Left cardiac atrium (tissue), 1 donor: ENCODE measurements around the genes ARRDC2 and PGPEP1.

DNA sequence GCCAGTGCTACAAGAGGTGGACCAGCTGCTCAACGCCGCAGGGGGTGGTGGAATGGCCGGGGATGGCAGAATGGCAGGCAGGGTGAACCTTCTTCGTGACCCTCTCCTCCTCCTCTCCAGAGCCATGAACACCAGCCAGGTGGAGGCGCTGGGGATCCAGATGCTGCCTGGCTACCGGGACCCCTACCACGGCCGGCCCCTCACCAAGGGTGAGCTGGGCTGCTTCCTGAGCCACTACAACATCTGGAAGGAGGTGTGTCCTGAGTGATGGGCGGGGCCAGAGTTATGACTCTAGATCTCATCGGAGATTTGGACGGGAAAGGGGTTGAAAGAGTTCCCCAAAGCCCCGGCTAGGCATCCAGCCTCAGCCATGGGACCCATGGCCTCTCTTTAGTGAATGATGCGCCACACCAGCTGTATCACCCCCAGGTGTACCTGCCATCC, 22.4 kb downstream of the COLGALT1 start:
- PRO-cap = no peak

GRCh38 chr19:17719647-17720454, 571 bp downstream of the MAP1S start:
- PRO-cap = no peak

- PRO-cap = no peak
Observed at GRCh38 chr19:17784239-17785067, 10.5 kb upstream of the B3GNT3 start.

- PRO-cap = no peak
Observed at GRCh38 chr19:17796287-17797117, 1.6 kb downstream of the B3GNT3 start.

DNA sequence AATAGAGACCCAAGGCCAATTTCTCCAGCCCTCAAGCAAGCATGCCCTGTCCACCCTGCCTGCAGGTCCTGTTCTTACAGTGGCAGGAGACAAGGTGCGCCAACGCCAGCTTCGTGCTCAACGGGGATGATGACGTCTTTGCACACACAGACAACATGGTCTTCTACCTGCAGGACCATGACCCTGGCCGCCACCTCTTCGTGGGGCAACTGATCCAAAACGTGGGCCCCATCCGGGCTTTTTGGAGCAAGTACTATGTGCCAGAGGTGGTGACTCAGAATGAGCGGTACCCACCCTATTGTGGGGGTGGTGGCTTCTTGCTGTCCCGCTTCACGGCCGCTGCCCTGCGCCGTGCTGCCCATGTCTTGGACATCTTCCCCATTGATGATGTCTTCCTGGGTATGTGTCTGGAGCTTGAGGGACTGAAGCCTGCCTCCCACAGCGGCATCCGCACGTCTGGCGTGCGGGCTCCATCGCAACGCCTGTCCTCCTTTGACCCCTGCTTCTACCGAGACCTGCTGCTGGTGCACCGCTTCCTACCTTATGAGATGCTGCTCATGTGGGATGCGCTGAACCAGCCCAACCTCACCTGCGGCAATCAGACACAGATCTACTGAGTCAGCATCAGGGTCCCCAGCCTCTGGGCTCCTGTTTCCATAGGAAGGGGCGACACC, 9.7 kb downstream of the INSL3 start:
- PRO-cap = no peak

DNA sequence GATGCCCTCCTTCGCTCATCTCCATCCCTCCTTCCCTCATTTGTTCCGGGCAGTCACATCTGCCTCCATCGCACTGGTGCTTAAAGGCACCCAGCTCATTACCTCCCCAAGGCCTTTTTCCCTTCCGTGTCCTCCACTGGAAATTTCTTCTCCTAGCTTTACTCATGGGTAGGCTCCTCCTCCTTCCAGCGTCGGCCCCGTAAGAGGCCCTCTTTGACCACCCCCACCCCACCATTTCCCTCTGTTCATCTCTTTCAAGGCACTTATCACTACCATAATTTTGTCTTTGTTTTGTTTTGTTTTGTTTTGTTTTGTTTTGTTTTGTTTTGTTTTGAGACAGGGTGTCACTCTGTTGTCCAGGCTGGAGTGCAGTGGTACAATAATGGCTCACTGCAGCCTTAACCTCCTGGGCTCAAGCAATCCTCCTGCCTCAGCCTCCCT, 6.6 kb upstream of the INSL3 start:
- PRO-cap = no peak

DNA sequence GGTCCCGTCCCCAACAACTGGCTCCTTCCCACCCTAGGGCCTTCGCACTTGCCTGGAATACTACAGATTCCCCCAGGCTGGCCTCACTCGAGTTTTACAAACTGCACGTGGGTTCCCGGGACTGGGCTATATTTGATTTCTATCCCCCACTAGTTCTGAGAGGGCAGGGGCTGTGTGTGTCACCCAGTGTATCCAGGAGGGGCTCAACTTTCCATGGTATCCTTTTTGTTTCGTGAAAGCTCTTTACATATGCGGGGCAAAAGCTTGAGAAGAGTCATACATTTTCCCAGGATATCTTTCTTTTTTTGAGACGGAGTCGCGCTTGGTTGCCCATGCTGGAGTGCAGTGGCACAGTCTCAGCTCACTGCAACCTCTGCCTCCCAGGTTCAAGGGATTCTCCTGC, 4.8 kb downstream of the RPL18A start:
- PRO-cap = no peak

DNA sequence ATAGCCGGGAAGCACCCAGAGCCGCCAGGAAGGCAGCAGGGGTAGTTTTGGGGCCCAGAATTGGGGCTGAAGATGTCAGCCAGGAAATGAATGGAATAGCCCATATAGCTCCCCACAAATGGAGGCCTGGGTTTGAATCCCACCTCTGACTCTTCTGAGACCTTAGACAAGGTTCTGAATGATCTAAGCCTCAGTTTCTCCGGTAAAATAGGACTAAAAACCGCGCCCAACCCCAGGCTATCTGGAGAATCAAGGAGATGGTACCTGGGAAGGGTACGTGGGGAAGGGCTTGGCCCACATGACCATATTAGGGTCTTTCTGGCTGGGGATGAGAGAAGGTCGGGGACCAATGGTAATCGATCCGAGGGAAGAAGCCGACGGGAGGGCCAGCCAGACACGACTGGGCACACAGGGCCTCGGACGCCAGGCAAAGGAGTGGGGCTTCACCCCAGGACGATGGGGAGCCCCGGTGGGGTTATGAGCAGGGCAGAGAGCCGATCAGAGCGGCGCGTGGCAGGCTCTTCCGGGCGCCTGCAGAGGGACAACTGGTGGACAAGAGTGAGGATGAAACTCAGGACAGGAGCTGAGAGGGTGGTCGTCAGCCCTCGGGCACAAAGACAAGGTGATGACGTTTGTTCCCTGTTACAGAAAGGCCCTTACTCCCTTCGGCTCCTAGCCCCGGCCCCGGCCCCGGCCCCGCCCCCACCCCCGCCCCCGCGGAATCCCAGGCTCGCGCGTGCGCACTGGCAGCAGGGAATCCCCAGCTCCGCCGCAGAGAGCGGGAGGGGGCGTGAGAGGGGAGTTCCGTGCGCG, 14.5 kb downstream of the CCDC124 start:
- PRO-cap = bidirectional peak, plus-strand start outside the sequence, minus-strand start at position 695 of the sequence

DNA sequence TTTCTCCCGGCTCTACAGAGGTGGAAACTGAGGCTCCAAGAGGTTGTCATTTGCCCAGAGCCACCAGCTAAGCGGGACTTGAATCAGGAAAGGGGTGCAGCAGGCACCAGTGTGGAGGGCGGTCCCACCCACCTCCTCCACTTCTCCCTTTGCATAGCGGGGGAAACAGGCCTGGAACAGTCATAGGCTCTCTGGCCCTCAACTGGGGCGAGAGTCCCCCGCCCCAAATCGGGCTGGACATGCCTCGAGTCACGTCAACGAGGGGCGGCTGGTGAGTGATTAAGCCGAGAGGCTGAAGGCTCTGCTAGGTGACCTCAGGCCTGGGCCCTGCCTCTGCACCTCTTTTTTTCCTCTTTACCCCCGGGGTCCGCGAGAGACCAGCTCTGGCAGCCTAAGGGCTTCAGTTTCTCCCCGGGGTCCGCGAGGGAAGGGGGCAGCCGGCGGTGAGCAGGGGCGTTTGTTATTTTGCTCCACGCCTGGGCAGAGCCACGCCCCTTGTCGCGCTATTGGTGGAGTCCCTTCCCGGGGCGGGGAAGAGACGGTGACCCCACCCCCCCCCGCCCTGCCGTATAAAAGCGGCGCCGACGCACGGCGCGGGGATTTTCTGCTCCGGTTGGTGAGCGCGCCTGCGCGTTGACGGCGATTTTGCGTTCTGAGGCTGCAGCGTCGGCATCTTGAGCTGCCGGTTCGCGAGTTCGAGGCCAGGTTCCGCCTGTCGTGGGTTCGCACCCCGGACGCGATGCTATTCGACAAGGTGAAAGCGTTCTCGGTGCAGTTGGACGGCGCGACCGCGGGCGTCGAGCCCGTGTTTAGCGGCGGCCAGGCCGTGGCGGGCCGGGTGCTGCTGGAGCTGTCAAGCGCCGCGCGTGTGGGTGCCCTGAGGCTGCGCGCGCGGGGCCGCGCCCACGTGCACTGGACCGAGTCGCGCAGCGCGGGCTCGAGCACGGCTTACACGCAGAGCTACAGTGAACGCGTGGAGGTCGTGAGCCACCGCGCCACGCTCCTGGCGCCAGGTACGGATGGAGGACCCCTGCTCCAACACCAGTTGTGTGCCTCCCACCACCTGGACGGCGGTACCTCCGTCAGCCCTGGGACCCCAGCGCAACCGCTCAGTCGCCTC, at the start of gene ARRDC2:
ARRDC2 (plus strand) TSS at position 599 of the 1,120 bp plus-strand sequence.
- PRO-cap = bidirectional peak, plus-strand start at position 599 of the sequence, minus-strand start at position 445 of the sequence

DNA sequence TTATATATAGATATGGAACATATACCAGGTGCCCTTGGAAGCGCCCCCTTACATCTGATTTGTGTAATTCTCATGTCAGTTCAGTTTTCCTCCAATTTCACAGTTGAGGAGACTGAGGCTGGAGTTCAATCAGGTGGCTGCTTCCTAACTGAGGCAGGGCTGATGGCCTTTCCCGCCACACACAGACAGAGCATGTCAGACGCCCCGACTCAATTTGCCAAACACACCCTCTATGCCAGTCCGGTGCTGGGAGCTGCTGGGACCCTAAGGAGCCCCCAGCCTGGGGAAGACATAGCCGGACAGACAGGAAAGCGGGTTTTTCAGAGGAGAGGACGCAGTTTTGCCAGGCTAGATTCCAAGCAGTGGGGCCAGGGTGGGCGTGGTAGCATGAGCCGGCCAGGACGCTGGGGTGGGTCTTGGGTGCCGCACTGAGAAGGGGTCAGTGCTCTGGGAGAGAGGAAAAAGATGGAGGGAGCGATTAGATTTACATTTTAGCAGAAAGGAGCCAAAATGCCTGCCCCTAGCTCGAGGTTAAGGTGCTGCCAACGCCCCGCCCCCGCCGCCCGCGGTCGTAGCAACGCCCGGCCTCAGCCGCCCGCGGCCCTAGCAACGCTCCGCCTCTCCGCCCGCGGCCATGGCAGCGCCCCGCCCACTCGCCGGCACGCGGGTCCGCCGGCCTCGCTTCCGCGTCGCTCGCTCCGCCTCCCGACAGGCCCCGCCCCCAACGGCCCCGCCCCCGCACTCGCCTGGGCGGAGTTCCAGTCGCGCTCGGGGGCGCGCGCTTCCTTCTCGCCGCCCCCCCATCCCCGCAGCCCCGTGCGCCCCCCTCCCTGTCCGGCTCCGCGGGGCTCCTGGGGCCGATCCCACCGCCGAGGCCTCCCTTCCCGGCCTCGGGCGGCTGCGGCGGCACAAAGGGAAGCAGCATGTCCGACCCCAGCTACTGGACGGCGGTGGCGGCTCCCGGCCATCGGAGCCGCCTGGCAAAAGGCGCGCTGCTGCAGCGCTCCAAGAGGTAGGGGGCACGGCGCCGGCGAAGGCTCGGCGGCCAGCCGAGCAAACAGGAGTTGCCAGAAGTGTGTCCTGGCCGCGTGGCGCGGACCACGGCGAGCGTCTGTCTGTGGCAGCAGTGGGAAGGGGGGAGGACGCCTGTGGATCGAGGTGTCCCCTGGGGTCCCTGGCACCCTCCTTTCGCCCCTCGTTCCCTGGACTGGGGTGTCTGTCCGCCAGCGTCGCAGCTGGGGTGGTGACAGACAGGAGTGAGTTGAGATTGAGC, 20.1 kb downstream of the MAST3 start:
- PRO-cap = unidirectional peak, plus-strand start at position 745 of the sequence

DNA sequence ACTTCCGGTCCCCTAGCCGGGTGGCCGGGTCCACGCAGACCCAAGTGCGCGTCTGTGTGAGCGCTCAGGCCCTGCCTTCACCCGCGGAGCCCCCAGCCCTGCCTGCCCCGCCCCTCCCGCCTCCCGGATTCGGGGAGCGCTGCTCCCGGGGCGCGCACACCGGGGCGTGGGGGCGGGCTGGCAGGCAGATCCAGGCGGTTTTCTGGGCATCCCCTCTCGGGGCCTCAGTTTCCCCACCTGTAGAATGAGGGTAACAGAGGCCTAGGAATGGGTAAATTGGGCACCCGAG, 638 bp downstream of the PIK3R2 start:
- PRO-cap = no peak

GRCh38 chr19:18160439-18160930, 7.5 kb downstream of the PIK3R2 start:
- PRO-cap = unidirectional peak, plus-strand start at chr19:18160854

DNA sequence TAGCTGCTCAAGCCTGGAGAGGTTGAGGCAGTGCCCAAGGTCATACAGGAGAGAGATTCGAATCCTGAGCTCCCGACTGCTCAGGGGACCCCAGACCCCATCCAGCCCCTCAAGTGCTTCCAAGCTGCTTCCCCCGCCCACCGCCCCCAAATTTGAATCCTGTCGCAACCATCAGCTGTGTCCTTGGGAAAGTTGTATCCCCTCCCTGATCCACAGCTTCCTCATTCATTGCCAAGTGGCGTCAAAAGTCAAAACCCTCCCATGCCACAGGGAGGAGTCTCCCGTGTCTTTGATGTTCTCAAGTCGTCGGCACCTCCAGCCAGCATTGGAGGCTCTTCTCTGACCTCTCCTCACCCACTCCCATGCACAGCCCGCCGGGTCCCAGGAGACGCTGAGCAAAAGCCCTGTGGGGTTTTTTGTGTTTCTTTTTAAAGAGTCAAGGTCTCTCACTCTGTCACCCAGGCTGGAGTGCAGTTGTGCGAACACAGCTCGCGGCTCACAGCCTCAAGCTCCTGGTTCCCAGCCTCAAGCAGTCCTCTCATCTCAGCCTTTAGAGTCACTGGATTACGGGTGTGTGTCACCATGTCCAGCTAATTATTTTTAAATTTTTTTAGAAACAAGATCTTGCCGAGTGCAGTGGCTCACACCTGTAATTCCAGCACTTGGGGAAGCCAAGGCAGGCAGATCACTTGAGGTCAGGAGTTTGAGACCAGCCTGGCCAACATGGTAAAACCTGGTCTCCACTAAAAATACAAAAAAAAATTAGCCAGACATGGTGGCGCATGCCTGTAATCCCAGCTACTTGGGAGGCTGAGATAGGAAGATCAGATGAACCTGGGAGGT, 2.7 kb upstream of the IFI30 start:
- PRO-cap = no peak

- PRO-cap = bidirectional peak, plus-strand start at chr19:18204713, minus-strand start at chr19:18204649
Observed at GRCh38 chr19:18204544-18204971, 716 bp upstream of the RAB3A start.

- PRO-cap = no peak
Observed at GRCh38 chr19:18247947-18248524, 21.8 kb upstream of the PDE4C start.

GRCh38 chr19:18309874-18310499, 12.9 kb downstream of the LSM4 start:
- PRO-cap = no peak

DNA sequence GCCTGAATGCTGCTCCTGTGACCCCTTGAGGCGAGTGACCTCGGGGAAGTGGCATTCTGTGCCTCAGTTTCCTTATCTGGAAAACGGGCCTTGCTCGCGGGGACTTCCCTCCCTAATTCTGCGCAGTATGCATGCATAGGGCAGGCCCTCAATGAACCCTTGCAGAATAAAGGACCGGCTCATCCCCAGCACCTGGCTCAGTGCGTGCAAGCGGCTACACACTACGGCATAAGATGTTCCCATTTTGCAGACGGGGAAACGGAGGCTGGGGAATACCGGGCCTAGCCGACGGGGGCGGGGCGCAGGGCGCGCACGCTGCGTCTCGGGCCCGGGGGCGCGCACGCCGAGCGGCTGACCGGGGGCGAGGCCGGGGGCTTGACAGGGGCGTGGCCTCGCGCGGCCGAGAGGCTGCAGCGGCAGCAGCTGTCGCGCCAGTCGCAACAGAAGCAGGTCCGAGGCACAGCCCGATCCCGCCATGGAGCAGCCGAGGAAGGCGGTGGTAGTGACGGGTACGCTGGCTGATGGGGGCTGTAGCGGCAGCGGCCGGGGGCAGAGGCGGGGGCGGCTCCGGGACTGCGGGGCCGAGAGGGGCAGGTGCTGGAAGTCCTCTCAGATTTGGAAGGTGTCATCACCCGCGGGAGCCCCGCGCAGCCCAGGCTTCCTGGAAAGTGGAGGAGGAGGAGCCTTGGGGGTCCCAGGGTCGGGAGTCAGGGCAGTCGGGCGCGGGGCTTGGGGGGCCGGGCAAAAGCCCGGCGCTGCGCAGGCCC, at the start of gene PGPEP1:
PGPEP1 (plus strand) TSS at position 392 of the 767 bp plus-strand sequence.
- PRO-cap = bidirectional peak, plus-strand start at position 434 of the sequence, minus-strand start at position 294 of the sequence

DNA sequence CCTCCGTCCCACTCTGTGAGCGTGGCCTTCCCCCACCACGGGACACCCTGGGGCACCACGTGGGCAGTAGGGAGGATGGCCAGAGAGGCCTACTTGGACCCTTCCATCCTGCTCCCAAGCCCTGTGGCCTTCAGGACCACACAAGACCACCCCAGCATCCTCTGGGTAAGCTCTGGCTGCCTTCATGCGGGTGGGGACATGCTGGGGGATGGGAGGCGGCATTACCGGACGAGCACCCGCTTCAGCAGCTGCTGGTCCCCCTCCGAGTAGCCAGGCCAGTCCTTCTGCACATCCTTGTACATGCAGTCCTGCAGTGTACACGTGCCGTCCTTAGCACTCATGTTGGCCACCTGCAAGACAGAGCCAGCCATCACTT, 20.0 kb upstream of the ISYNA1 start:
- PRO-cap = no peak

DNA sequence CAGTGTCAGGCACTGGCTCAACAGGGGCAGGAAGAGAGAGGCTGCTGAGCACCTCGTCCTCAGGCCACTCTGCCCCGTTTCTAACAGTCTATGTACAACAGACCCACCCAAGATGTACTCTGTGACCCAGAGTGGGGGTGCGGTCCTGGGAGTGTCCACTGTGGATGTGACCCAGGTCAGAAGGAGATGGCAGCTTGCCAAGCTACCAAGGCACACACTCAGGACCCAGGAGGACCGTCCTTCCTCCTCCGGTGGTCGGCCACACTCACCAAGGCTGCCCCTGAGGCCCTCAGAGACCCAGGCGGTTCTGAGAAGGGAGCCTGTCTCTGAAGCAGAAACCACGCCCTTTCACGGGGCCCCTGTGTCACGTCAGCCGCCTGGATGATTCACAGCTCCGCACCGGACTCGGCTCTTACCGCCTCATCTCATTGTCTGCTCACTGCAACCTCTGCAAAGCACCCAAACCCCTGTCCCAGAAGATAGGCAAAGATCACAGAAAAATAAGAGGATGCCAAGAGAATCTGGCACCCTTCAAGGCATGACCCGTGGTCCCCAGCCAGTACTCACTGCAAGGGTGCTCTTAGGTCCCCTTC, 35.5 kb downstream of the ELL start:
- PRO-cap = unidirectional peak, minus-strand start at position 82 of the sequence

GRCh38 chr19:18495877-18496870, 25.7 kb downstream of the ELL start:
- PRO-cap = no peak